ENCODE data around the genes MFSD13A, CALHM1 and STN1.

- PRO-cap = no peak
Measured at GRCh38 chr10:102460483-102461632, at the start of gene MFSD13A. TSS of gene MFSD13A (plus strand) at chr10:102461395.

DNA sequence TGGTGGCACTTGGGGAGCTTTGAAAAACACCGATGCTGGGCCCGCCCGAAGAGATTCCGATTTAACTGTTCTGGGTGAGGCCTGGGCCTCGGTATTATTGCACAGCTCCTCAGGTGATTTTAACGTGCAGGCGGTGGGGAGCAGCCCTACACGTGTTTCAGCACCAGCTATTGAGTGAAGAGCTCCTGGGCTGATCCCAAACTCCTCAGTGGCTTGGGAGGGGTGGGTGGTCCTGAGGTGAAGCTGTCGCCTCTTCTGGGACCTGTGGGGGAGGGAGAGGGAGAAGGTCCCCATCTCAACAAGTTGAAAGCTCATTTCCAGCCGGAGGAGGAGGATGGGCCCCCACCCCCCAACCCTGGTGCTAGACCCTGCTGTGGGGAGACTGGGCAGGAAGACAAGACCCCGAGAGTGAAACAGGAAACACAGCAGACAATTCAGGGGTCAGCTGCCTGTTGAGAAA is 634 bp downstream of the MFSD13A start:
- PRO-cap = no peak

GRCh38 chr10:102629600-102630400 is 14.5 kb upstream of the TRIM8 start:
- PRO-cap = no peak

GRCh38 chr10:102645805-102646606 is 1.7 kb downstream of the TRIM8 start:
- PRO-cap = bidirectional peak, plus-strand start at chr10:102646094, minus-strand start at chr10:102645853; bidirectional peak, plus-strand start at chr10:102646516, minus-strand start at chr10:102646296

DNA sequence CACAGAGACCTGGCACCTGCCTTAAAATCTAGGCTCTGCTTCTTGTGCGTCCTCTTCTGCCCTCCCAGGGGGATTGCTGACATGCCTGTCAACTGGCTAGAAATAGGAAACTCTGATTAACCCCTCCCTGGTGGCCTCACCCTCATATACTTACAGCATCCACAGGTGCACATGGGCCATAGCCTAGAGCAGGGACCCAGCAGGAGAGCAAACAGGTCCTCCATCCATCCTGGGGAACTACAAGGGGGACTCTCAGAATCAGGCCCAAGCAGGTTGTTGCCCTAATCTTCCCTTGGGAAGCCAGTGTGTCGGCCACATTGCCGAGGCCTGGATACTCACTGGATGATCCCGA is 3.4 kb downstream of the TRIM8 start:
- PRO-cap = no peak

GRCh38 chr10:102661840-102662202 is 17.5 kb downstream of the TRIM8 start:
- PRO-cap = no peak

GRCh38 chr10:102726176-102726677 is 11.8 kb downstream of the SFXN2 start:
- PRO-cap = no peak

DNA sequence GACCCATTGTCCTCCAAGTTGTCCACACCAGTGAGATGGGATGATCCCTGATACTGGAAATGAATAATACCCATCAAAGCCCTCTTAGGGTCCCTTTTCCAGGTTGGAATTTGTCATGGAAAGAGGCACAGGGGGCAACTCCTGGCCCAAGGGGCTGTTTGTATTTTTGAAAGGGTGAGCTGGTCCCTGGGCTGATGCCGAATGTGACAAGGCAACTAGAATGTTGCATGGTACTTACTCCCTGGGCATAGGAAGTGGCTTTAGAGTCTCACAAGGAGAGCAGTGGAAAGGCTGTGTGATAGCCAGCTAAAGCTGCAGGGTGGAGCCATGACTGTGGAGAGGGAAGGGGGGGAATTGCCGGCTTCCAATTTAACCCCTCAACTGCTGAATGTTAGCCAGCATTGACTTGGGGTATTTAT is 37.2 kb downstream of the WBP1L start:
- PRO-cap = no peak

DNA sequence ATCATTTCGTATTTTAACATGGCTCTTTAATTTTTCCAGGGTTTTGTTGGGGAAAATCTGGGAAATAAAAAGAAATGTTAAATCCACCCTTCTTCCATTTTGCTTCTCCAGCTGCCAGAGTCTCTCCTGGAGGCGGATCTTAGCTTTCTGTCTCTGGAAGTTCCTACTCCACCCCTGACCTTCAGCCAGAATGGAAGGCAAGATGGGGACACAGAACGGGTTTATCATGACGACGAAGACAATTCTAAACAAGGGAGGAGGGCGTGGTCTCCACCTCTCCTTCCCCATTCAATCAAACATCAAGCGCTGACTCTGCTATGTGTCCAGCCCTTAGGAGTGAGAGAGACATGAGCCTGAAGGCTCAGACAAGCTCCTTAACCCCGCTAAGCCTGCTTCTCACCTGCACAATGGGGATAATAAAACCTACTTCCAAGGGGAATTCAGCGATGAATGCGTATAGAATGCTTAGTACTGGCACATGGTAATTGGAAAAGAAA is 3.1 kb downstream of the CYP17A1 start:
- PRO-cap = no peak

GRCh38 chr10:102856081-102856495 is 2.0 kb downstream of the BORCS7 start:
- PRO-cap = no peak

DNA sequence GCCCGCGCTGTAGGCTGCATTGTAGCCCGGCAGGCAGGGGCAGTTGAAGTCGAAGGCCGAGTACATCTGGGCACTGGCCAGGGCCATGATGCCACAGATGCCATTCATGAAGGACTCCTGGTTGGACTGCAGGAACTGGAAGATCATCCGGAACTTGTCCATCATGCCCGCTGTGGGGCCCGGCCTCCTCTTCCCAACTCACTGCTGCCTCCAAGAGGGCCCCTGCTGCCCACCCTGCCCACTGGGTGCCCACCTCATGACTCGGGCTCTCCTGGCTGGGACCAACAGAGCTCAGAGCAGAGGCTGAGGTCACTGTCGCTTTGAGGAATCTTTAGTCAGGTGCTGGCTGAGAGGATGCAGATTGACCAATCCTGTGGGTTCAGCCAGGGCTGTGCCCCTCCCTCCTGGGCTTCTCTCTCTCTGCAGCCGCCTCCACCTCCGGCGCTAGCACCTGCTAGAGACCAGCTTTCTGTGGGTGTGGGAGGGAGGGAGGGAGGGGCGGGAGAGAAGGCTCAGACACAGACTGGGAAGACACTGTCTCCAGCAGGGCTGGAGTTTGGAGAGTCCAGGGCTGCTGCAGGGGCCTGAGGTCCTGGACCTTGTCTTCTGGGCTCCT is at the start of gene CALHM1:
TSS of gene CALHM1 (minus strand) at position 314 of the 616 bp plus-strand sequence.
- PRO-cap = no peak

DNA sequence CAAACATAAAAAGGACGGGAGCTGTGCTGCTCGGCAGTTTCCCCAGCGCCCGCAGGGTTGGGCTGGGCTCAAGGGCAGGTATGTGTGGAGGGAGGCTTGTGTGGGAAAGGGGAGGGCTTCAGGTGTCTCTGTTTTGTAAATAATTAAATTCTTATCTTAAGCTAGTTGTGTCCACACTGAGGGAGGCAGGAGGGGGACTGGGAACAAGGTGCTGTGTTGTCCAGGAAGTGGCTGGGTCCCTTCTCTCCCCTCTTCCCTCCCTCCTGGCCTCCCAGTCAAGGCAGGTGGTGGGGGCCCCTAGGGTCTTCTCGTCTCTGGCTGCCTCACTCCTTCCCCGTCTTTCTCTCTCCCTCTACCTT is 19.1 kb downstream of the NEURL1 start:
- PRO-cap = no peak

GRCh38 chr10:103535419-103535741 is 41.9 kb downstream of the NEURL1 start:
- PRO-cap = no peak

- PRO-cap = no peak
Measured at GRCh38 chr10:103554621-103555662, 61.4 kb downstream of the NEURL1 start.

DNA sequence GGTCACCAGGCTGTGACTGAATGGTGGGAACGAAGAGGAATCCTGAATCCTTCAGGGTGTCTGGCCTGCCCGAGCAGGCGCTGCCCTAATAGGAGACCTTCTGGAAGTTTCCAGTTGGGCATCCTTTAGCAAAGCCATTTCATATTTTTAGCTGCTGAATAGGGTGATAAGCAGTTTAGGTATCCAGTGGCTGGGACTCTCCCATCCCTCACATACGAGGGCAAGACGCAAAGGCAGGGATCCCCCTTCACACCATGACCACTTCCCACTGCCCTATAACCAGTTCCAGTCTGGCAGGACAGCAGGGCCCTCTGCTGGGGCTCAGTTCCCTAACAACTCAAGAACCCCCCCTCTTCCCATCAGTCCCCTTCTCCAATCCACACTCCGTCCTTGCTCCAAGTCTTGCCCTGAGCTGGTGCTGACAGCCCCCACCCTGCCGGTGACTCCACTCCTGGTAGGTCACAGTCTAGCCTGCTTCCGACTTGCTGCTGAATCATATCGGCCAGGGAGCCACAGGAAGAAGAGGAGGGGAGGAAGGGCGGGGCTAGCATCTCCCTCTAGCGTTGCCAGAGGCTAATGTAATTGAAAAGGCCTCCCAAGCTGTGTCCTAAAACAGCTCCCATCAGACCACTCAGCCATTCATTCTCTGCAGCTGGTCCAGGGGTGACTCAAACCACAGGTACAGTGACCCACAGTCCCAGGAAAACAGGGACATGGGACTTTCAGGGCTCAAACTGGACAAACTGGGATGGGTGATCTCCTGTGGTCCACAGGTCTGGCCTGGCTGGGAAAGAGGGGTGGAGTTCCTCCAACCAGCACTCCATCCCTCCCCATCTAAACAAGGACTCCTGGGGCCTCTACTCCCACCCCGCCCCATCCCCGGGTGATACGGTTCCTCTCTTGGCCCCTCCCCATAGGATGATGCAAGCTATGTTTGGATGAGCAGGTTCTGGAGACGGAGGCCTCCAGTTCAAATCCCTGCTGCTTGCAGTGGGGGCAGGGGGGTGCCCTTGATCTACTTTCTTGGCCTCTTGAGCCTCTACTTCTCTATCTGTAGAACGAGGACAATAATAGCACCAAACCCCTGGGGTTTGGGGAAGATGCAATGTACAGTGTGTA is 158.9 kb downstream of the SH3PXD2A start:
- PRO-cap = no peak

DNA sequence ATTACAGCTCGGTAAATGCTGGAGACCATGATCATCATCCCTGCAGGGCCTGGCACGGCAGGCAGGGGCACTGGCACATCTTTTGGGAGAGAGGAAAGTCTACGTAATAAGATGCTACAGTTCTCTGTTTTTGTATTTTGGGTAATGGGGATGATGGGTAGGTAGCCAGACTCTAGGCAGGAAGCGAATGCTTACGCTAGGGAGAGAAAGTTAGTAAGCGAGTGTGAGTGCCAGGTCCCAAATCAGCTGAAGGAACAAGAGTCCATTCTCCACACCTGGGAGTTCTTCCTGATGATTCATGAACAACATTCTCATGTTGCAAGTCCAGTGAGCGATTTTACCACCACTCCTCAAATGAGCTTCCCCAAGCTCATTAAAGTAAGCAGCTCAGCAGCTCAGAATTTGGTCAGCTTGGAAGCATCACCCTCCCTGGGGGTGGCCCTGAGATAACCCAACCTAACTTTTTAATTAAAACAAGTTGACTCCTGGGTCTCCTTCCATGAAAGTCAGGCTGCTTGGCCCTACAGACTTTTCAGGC is 27.3 kb downstream of the SH3PXD2A start:
- PRO-cap = no peak

DNA sequence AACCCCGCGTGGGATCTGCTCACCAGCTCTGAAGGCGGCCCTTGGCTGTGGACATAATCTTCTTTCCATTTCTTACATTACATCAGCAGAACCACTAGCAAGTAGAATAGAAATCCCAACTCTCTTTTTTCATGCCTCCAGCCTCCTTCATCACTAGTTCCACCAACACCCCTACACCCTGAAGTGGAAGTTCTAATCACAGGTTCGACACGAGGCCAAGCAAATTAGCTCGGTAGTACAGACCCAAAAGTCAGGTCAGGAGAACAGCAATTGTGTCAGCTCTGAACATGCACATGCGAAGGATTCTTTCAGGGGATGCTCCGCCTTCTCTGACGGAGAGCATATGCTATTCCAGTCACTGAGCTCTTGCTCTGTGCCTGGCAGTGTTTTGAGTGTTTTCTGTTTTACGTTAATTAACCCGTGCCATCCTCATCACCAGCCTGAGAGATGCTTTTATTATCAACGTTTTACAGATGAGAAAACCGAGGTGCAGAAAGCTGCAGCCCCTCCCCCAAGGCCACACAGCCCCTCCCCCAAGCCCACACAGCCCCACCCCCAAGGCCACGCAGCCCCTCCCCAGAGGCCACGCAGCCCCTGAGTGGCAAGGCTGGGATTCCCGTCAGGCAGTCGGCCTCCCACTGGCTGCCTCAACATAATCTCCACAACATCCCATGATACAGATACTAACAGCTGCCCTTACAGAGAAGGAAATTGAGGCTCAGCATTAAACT is 16.2 kb downstream of the SH3PXD2A start:
- PRO-cap = no peak

GRCh38 chr10:103917190-103918368 is at the start of gene STN1:
TSS of gene STN1 (minus strand) at chr10:103918184.
- PRO-cap = bidirectional peak, plus-strand start at chr10:103917689, minus-strand start at chr10:103917595; bidirectional peak, plus-strand start at chr10:103918542, minus-strand start at chr10:103918195

GRCh38 chr10:104001153-104001751 is 34.3 kb downstream of the SLK start:
- PRO-cap = no peak

GRCh38 chr10:104002080-104003417 is 35.6 kb downstream of the SLK start:
- PRO-cap = no peak